ENCODE measurements around the gene CISD3.

DNA sequence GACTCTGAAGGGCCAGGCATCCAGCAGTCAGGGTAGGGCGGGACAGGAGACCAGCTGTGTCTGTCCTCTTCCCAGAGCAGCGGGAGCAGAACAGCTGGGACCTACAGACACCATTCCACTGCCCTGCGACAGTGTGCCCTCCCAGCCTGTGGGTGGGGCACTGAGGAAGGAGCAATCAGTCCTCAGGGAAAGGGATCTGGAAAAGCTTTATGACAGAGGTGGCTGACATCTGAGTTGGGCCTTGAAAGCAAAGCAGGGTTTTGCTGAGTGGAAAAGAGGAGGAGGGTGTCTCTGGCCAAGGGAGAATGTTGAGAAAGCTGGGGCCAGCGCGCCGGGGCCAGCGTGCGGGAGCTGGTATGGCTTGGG is 11.5 kb upstream of the SRCIN1 start:
- PRO-cap, 2 experiments: no peak in any of the 2 experiments

DNA sequence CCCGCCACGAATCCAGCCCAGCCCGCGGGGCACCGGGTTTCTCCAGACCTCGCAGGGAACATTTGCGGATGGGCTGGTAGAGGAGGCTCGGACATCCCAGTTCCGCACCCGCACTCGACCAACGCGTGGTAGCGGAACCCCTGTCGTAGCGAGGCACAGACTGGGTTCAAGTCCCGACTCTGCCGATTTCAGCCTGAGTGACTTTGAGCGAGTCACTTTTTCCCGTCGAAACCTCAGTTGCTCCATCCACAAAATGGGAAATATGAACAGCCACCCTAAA is 2.2 kb upstream of the MLLT6 start:
- PRO-cap, 2 experiments: no peak in any of the 2 experiments

GRCh38 chr17:38711779-38712070 is 6.7 kb downstream of the MLLT6 start:
- PRO-cap, 2 experiments: no peak in any of the 2 experiments

- PRO-cap, 2 experiments: peak in 2 of 2 experiments; most common plus-strand start chr17:38730320 (in 1); most common minus-strand start chr17:38730251 (in 1)
Observed at GRCh38 chr17:38729450-38730623, at the start of gene CISD3. TSS of gene CISD3 (plus strand) at chr17:38730341.

DNA sequence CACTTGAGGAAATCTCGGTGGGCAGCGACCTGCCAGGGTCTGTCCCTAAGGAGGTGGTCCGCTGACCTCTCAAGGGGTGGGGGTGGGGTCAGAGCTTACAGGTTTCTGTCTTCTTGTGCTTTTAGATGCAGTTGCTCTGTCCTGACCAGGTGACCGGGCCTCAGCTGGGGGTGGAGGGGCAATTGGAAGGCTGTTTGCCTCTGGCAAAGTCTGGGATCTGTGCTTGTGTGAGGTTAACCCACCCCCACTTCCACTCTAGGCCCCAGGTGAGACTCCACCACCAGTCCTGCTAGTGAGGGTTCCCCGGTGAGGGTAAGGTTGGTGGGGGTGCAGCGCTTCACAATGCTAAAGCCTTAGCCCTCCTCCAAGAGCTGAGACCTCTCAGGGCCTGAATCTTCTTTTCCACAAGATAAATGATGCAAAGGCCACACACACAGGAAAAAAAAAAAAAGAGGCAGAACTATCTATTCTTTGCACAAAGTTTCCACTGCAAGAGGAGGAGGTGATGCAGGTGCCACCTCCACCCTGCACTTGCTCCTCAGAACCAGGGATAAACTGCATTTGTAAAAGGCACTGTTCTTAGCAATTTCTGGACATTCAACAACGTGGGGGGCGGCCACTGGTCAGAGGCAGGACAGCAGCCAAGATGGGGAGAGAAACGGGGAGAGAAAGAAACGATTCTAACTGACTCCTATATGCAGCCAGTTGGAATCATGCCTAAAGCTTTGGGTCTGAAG is 4.1 kb downstream of the CISD3 start:
- PRO-cap, 2 experiments: no peak in any of the 2 experiments

GRCh38 chr17:38742460-38743149 is 5.5 kb downstream of the PCGF2 start:
- PRO-cap, 2 experiments: no peak in any of the 2 experiments

- PRO-cap, 2 experiments: no peak in any of the 2 experiments
Observed at GRCh38 chr17:38748723-38749162, 607 bp upstream of the PCGF2 start.

- PRO-cap, 2 experiments: peak in 2 of 2 experiments; most common plus-strand start chr17:38751911 (in 2); most common minus-strand start chr17:38751860 (in 2)
Observed at GRCh38 chr17:38751681-38752069, 866 bp upstream of the PSMB3 start.

GRCh38 chr17:38855002-38855486 is 1.5 kb upstream of the RPL23 start:
- PRO-cap, 2 experiments: no peak in any of the 2 experiments

DNA sequence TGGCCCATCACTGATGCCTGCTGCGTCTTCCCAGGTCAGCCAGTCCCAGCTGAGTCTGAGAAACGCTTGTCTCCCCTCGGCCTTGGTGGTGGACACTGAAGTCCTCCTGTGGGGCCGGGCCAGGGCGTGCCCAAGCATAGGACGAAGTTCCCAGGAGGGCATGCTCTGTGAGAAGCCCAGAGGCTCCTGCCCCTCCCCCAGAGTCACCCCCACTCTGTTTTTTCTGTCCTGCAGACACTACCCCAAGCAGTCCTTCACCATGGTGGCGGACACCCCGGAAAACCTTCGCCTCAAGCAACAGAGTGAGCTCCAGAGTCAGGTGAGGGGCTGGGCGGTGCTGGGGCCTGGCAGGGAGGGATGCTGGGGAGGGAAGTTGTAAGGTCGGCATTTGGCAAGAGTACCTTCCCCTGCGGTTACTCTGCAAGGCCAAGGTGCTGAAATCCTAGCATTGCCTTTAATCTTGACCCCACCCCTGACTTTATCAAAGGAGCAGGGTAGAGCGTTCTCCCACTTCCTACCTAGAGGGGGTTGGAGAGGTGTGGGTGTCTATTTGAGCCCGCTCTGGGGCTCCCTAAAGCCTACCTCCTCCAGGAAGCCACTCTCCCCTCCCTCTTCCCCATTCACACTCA is 20.4 kb downstream of the LASP1 start:
- PRO-cap, 2 experiments: no peak in any of the 2 experiments

DNA sequence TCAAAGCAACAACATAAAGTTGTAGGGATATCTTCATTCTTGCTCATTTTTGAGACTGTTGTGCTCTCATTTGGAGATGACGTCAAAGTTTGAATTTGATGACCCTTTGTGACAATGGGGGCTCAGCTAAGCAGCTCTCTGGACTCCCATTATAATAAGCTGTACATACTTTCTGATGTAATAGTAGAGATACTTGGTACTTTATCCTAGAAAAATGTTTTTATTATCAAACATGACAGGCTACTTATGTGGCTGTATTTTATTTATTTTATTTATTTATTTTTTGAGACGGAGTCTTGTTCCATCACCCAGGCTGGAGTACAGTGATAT is 17.7 kb upstream of the FBXO47 start:
- PRO-cap, 2 experiments: no peak in any of the 2 experiments

DNA sequence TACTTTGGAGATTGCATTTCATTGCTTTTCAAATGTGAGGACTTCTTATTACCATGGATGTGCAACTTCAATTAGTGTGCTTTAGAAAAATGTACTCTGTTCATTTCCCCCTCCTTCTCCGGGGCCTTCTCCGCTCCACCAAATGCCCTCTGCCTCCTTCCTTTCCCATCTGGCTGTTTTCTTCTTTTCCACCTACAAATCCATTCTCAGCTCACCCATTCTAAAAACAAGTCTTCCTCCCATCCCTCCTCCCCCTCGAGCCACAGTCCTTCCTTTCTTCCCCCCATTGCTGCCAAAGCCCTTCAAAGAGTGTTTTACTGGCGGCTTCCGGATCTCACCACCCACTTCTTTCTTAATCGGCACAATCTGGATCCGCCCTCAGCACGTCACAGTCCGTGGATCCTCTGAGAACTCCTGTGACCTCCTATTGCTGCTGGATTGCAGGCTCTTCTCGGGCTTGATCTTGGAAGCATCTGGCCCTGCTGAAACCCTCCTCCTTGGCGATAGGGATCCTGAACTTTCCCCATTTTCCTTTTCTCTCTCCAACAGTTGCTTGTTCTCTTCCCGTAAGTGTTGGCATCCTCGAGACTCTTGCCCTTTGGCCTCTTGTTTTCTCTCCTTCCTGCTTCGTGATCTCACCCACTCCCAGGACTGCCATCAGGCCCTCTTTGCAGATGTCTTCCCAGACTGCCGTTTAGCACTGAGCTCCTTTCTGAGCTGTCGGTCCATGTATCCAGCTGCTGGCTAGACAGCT is 35.9 kb upstream of the FBXO47 start:
- PRO-cap, 2 experiments: no peak in any of the 2 experiments

DNA sequence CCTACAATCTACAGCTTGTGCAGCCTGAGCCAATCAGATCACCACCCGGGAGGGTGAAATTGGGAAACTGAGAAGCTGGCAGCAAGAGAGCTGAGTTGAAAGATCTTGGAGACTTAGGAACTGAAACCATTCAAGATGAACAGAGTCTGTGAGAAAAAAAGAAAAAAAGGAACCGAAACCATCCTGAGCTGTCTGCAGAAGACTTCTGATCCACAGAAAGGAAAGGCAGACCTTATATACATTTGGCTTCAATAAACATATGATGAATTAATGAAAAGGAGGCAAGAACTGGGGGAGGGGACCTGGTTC is 32.7 kb downstream of the PLXDC1 start:
- PRO-cap, 2 experiments: no peak in any of the 2 experiments

DNA sequence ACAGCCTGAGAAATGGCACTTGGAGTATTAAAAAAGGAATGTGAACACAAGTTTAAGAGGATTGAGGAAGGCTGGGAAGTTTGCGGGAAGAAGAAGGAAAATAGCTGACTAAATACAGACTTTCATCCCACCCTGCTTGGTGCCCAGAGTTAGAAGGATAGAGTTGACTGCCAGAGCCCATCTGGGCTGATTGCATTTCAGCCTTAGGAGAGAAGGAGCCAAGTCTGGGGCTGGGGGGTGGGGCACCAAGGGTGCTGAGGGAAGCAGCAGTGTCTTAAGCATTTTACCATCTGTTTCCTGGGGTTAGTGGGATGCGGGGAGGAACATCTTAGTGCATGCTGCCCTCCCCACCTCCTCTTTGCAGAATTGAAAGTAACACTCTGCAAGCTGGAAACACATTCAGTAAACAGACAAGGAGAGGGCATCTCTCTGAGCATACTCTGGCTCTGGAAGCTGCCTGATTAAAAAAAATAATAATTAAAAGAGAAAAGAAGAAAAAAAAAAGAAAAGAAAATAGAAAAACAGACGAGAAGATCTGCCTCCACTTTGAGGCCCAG is 1.5 kb upstream of the ARL5C start:
- PRO-cap, 2 experiments: no peak in any of the 2 experiments

GRCh38 chr17:39263906-39264457 is 38.2 kb upstream of the STAC2 start:
- PRO-cap, 2 experiments: no peak in any of the 2 experiments

GRCh38 chr17:39405332-39406321 is 4.2 kb upstream of the FBXL20 start:
- PRO-cap, 2 experiments: no peak in any of the 2 experiments

GRCh38 chr17:39704817-39705676 is 5.2 kb downstream of the ERBB2 start:
- PRO-cap, 2 experiments: no peak in any of the 2 experiments

DNA sequence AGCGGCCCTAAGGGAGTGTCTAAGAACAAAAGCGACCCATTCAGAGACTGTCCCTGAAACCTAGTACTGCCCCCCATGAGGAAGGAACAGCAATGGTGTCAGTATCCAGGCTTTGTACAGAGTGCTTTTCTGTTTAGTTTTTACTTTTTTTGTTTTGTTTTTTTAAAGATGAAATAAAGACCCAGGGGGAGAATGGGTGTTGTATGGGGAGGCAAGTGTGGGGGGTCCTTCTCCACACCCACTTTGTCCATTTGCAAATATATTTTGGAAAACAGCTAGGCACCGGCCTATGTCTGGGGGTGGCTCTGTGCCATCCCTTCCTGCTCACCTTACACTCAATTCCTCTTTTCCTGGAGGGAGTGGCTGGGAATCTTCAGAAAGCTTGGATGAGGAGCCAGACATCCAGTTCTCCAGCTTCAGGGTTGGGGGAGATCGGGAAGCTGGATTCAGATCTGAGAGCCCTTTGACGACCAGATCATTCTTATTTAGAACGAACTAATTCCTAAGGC is 1.9 kb downstream of the MIEN1 start:
- PRO-cap, 2 experiments: no peak in any of the 2 experiments

- PRO-cap, 2 experiments: peak in 2 of 2 experiments; most common plus-strand start chr17:39754613 (in 2); most common minus-strand start chr17:39753993 (in 2)
Observed at GRCh38 chr17:39753799-39754779, 16.4 kb downstream of the GRB7 start.

GRCh38 chr17:39771274-39771876 is 33.6 kb downstream of the GRB7 start:
- PRO-cap, 2 experiments: peak in 2 of 2 experiments; most common plus-strand start chr17:39771672 (in 2)

All from cytotoxic T cell (primary cell).